CD14-positive monocyte (primary cell): Measurements from ENCODE around the gene PRDM11.

GRCh38 chr11:41459887-41460655 lies 619 bp upstream of the LRRC4C start:
- CAGE, long polyA plus RNA: no peak

- CAGE, long polyA plus RNA: no peak
Measured at GRCh38 chr11:43357855-43358677, 654 bp upstream of the TTC17 start.

- CAGE, long polyA plus RNA: no peak
Measured at GRCh38 chr11:43576622-43577025, 103.9 kb upstream of the HSD17B12 start.

GRCh38 chr11:43692662-43693408 lies 12.3 kb downstream of the HSD17B12 start:
- CAGE, long polyA plus RNA: no peak

DNA sequence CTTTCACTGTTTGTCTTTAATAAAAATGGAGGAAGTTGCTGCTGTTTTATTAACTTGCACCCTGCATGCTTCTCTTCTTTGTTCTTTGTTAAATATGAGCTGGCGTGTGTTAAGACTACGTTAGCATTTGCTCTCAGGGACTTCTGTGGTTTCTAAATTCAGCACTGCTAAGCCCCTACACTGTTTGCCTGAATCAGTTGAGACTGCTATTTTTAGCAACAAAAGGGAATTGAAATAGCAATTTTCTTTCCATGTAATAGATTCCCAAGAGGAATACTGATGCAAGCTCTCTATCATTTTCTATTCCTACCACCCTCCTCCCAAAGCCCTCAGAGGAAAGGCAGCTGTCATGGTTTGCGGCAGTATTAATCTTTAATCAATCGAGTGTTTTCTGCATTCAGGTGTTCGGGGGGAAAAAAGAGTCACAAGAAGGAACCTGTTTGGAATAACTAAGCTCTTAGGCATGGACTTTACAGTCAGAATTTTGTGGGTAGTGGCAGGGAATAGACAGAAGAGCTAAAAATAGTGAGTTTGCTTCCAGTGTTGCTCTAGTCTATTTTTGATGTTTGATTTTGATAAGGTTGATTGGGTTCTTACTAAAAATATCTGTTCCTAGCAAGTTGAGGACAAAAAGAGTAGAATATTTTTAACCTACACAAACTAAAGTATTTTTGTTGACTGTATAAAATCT lies 56.3 kb downstream of the HSD17B12 start:
- CAGE, long polyA plus RNA: no peak

DNA sequence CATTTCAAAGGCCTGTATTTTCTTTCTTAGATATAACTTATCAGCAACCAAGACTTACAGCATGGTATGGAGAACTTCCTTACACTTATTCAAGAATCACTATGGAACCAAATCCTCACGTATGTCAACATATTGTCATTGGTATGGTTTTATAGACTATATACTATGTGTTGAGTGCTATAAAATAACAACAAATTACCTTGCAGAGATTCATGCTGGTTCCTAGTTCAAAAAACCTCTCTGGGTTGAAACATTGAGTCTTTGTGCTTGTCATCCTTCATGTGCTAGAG lies 11.3 kb downstream of the ALKBH3 start:
- CAGE, long polyA plus RNA: no peak

DNA sequence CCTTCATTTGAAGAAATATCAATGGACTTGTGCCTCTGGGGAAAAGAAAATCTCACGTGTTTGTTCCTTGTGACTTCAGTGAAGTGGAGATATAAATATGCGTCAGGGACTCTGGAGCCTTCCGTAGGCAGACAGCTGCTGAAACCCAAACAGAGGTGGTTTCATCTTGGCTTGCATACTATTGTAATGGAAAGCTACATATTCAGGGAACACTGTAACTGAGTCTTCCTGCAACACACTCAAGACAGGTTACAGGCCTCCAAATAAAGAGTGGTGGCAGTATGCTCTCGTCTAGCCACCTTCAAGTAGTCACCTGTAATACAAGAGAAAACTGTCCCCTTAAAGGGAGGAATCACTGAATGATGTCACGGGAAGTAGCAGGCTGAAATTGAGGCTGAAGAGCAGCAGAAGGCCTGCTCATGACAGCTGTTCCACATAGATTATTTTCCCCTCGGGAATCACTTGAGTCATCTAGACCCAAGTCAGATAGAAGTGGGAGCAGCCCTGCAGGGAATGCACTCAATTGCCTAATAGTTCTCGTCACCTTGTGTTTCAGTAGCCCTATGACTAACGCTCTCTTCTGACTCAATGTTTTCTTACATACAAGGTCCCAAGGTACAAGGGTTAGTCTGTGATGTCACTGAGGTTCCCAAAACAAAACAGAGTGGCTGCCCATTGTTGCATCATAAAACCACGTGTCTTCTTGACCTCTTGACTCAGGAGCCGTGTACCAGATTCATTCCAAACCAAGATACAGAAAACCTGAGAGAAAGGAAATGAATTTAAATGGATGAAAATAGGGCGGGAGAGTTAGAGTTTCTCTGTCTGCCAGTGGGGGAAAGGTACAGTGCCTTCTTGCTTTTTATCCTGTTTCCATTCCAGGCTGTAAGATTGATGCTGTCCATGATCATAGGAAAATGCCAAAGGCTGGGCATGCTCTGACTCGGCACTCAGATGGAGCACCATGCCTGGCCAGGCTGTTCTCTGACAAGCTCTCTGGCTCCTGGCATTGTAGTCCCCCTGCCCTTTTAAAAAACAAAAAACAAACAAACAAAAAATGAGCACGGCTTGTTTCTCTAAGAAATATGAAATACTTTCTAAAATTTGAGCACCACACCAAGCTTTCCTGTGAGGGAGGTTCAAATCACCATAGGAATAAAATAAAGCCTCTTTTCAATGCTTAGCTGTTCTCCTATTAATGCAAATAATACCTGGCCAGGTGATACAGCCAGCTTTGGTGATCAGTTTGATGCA lies 21.7 kb upstream of the C11orf96 start:
- CAGE, long polyA plus RNA: no peak

- CAGE, long polyA plus RNA: no peak
Measured at GRCh38 chr11:43993259-43993728, 50.9 kb downstream of the C11orf96 start.

DNA sequence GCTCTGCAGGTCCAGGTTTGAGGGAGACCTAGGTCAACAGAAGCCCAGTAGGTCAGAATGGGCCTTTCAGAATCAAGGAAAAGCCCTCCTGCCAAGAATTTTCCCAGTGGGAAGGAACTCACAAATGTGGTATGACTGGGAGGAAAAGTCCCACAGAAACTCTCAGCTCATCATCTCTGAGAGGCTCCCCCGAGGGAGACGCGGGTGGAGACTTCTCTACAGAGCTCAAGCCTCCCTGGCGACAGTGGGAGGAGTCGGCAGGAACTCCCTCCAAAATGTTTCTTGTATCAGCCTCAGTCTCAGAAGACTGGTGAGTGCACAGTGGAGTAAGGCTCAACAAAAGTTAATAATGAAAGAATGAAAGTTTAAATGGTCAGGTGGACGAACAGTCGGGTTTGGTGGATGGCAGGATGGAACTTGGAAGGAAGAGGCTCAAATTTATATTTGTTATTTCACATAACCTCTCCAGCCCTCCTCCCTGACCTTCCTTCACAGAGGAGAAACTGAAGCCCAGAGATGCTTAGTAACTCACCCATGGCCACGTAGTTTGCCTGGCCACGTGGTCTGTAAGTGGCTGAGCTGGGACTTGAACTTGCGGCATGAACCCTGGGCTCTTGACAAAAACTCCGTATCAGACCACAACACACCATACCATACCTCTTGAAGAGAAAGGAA lies 14.9 kb upstream of the ACCSL start:
- CAGE, long polyA plus RNA: no peak

DNA sequence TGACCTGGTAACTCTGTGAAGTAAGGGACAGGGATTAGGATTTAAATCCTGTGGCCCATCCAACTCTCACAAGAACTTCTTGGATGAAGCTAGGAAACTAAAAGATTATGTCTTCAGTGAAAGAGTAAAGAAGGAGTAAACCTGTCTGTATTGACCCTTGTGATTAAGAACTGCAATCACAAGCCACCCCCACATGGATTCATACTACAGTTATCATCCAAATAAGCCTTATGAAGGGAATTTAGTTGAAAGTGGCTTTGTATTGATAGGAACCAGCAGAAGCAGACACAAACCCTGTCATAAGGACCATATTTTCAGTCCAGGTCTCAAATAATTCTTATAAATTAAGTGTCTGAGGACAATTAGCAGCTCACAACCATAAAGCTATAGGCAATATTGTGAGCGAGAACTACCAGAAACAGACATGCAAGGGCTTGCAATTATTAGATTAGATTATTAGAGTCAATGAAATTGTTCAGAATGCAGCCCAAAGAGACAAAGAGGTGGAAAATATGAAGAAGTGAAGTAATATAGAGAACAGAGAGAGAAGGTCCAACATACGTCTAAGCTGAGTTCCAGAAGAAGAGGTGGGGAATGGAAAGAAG lies 92.9 kb downstream of the EXT2 start:
- CAGE, long polyA plus RNA: no peak

DNA sequence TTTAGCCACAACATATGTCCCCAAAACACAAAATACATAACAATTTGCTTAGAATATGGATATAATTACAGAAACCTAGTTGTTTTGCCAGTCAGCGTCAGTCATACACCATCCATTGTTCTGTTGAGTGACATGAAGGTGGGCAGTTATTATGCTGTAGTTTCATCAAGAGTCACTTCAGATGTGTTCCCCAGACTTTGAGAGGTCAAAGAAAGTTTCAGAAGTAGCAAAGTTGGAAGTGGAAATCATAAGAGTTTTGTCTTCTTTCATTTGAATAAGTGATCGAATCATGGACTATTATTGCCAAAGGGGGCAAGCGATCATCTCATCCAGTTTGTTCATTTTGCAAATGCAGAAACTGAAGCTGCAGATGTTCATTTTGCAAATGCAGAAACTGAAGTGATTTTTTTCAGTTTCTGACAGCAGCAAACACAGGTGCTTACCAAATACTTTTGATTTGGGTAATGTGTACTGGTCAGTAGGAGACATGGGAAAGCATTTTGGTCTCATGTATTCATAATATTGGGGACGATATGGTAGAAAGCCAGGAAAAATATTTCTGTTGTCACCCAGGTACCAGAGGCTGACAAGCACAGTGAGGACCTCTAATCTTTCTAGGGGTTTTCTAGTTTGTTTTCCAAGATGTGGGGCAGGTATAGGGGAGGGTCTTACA lies 64.2 kb downstream of the ALX4 start:
- CAGE, long polyA plus RNA: no peak

DNA sequence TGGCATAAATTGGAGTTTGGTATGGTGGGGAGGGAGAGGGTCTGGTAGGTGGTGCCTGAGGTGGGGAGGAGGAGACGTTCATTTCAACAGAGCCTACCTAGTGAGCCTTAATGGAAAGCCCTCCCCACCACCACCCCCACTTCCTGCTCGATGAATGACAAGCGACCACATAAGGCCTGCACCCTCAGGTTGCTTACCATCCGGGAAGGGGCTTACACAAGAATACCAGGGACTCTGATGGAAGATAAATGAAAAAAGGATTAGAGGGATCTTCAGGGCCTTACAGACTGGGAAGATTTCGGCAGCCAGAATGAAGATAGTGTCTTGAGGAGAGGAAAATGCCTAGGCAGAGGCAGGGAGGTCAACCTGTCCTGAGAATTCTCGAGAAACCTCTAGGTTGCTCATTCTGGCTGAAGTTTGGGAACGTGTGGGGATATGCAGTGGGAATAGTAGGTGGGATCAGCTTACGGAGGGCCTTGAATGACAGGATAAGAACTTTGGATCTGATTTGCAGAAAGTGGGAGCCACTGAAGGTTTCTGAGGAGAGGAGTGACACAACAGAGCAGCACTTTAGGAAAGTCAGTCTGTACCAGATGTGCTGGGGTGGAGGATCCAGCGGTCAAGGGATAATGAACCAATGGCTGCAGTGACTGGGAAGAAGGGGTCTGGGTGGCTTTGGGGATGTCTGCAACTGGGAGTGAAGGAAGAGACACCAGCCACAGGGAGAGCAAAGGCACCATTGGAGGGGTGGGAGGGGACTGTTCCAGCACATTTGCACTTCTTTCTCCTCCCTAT lies 2.3 kb downstream of the CD82 start:
- CAGE, long polyA plus RNA: no peak

DNA sequence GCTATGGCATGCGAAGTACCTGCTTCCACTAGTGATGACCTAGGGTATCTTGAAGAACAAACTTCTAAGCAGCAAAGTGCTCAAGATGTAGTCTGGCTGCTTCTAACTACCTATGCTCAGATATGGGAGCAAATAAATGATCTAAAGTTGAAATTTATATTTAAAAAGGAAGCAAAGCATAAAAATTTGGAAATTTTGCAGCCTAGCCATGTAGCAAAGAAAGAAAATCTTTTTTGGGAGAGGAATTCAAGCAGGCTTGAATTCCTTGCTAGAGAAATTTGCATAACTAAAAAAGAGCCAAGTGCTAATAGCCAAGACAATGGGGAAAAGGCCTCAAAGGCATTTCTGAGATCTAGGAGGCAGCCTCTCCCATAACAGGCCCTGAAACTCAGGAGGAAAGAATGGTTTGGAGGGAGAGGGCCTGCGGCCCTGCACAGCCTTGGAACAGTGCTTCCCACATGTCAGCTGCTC lies 55.7 kb upstream of the TSPAN18 start:
- CAGE, long polyA plus RNA: no peak

GRCh38 chr11:44744135-44744500 lies 17.4 kb downstream of the TSPAN18 start:
- CAGE, long polyA plus RNA: no peak

GRCh38 chr11:44865855-44866246 lies 84.8 kb downstream of the TP53I11 start:
- CAGE, long polyA plus RNA: no peak

DNA sequence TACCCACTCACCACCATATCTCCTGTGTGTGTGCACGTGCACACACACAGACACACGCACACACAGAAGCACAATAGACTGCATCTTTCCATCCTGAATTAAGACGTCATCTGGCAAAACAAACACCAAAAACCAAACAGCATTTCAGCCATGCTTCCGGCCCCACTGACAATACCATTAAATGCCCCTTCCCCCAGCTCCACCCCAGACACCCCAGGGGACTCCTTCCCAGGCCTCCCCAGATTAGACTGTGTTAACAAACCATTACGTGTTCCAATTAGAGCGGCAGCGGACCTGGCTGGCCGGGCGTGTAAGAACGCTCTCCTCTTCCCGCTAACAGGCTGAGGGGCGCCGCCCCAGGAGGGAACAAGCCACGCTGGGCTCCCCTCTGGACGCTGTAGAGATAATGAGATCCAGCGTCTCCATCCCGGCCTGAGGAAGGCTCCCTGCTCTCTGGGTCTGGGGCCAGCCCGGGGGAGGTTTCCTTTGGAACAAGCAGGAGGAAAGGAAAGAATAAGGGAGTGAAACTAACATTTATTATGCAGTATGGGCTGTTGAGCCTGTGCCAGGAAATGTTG lies 72.6 kb downstream of the TP53I11 start:
- CAGE, long polyA plus RNA: no peak

DNA sequence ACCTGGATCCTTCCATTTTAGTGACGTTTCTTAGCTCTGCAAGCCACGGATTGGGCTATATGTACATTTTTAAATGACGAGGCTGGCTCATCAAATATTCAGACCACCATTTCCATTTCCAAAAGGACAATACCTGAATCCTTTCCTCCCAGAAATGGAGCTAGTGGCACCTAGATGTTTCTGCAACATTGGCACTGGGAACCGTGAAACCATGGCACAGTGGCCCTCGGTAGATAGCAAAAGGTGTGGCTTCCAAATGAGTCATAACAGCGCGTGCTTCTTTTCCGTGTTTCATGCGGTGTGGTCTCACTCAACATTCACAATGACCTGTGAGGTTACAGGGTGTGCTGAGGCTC lies 67.5 kb downstream of the TP53I11 start:
- CAGE, long polyA plus RNA: no peak

GRCh38 chr11:44930459-44931248 lies 20.0 kb downstream of the TP53I11 start:
- CAGE, long polyA plus RNA: no peak

DNA sequence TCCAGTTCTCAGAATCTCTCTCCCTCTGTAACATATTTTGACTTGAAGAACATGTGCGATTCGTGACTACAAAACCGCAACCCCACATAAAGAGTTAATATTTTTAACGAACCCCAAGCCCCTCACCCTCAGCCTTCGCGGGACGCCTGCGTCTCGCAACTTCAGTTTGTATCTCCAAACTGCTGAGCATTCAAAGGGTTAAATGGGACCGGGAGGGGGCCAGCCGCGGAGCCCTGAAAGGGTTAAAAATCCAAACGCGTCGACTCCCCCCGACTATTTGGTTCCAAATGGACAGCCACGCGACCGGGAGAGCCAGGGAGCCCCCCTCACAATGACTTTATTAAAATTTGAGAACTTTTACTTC lies 460 bp upstream of the PRDM11 start:
- CAGE, long polyA plus RNA: no peak

- CAGE, long polyA plus RNA: no peak
Measured at GRCh38 chr11:45146361-45147433, at the start of gene PRDM11. Gene PRDM11 (plus strand): TSS chr11:45146639.